Temporal lobe (tissue), 2 donors: ENCODE results near the genes ZNF649, PPP2R1A, ZNF880, ZNF611, ZNF347 and ZNF813.

- RAMPAGE, long total RNA = no peak
Observed at GRCh38 chr19:51697659-51698471, 4.7 kb downstream of the SPACA6 start.

GRCh38 chr19:51702881-51703566 lies 9.9 kb downstream of the SPACA6 start:
- RAMPAGE, long total RNA = no peak

GRCh38 chr19:51830062-51830645 lies 35.2 kb downstream of the FPR3 start:
- RAMPAGE, long total RNA = no peak

DNA sequence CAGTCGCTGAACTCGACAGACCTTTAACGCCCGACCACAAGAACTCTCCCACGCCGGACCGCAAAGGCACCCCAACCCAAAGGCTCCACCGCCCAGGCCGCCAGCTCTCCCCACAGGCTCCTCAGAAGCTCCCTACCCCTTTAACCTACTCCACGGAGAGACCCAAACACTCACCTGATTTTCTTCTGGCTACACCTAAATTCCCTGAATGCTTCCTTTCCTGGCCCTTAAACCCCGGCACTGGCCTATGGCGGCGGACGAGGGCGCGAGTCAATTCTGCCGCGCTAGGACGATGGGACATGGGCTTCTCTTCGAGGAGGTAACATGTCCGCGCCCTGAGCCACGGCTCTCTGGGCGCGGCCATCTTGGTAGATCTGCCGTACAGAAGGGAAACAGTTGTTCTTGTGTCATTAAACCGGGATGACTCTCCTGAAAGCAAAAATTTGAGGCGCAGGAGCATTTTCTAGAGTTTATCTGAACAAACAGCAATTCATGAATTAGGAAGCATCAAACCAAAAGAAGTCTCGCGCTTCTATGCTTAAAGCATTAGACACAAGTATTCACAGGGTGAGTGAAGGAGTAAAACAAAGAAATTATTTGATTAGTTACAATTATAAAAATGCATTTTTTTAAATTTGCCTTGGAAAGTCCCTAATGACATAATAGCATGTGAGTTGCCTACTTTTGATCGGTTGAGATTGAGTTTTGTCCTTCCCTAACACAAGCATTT lies at the start of gene ZNF649:
TSS of gene ZNF649 (minus strand) at position 278 of the 730 bp plus-strand sequence.
- RAMPAGE, long total RNA = start-site peak on the minus strand centred at position 252 of the sequence, 63 bp wide, 623 and 171 reads in 2 replicates

- RAMPAGE, long total RNA = no peak
Observed at GRCh38 chr19:52075893-52076421, 19.6 kb downstream of the ZNF841 start.

DNA sequence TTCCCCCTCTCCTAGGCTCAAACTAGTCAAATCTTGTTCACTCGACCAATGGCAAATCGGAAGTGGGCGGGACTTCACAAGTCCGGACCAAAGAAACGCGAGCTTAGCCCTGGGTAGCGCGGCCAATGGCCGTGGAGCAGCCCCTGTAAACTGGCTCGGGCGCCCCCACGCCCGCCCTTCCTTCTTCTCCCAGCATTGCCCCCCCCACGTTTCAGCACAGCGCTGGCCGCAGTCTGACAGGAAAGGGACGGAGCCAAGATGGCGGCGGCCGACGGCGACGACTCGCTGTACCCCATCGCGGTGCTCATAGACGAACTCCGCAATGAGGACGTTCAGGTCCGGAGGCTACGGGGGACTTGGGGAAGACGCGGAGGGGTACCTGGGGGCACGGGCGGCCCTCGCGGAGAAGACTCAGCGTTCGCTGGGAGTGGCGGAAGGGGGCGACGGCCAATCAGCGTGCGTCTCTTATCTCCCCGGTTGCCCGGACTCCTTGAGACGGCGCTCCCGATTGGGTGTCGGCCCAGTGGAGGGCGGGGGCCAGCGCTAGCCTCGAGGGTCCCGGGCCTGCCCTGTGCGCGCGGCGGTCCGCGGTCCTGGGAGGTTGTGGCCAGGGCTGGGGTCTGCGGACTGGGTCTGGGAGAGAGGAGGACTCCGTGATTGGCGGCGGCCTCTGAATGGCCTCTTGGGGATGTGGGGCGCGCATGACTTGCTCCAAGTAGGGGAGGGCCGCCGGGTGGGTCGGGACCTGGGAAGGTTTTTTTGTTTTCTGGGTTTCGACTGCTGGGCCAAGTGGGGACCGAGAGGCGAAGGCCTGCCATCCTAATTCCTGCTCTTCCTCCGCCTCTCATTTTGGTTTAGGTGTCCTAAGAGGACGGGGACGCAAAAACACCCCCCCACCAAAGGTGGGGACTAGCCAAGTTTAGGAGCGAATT lies at the start of gene PPP2R1A:
TSS of gene PPP2R1A (plus strand) at position 214 of the 932 bp plus-strand sequence.
- RAMPAGE, long total RNA = start-site peak on the plus strand centred at position 223 of the sequence, 45 bp wide, 363 and 634 reads in 2 replicates

- RAMPAGE, long total RNA = no peak
Observed at GRCh38 chr19:52204059-52204777, 14.4 kb downstream of the PPP2R1A start.

- RAMPAGE, long total RNA = no peak
Observed at GRCh38 chr19:52369721-52370688, at the start of gene ZNF880. ZNF880 (plus strand) TSS chr19:52369923.

GRCh38 chr19:52536115-52536439 lies 8.6 kb downstream of the ZNF808 start:
- RAMPAGE, long total RNA = no peak

GRCh38 chr19:52630891-52631811 lies 59.1 kb downstream of the ENSG00000269825 start:
- RAMPAGE, long total RNA = no peak

DNA sequence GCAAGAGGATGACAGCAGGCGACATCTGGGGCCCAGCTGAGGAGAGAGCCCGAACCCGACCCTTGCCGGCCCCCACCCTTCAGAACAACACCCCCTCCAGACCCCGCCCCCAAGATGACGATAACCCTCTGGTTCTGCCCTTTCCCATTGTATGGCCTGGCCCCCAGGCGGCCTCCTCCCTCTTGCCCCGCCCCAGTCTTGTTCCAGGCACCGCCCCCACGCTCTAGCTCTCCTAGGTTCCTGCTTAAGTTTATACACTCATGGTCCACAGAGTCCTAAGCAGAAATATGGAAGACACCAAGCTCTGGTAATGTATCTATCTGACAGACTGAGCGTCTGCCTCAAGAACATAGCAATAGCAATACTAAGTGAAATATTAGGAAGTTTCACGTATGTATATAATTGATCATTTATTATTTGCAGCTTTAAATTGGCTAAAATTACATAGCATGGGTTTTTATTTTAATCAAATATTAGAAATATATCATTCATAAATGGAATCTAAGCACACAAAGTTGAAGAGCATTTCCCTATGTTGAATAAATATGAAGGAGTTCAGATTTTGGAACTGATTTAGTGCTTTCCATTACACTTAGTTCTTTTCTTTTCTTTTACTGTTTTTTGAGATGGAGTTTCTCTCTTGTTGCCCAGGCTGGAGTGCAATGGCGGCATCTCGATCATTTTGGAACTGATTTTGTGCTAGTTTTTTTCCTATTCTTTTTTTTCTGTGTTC lies 49.2 kb downstream of the ENSG00000269825 start:
- RAMPAGE, long total RNA = no peak

DNA sequence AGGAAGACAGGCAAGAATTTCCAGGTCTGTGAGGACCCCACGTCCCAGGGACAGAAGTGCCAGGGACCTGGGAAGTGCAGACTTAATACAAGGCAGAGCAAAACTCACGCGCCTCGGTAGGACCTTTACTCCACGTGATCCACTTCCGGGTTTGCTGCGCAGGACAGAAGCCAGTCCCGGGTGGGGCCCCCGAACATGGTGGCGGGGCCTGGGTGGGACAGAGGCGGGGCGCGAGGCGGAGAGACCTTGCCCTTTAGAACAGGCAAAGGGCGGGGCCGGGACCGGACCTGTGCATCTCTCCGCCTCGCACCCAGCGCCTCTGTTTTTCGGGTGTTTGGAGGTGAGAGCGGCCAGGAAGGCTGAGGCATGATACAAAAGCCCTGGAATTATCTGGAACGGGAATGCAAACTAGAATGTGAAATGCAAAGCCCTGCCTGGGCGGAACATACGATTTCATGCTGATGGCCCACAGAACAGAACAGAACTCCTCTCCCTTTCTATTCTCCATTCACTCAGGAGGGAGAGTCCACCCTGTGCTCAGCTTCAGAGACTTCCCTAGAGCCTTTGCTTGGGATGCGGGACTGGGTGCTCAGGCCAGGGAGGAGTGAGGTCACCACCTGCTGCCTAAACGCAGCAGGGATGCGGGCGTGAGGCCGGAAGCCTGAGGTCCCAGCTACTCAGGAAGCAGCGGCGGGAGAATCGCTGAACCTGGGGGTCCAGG lies 9.1 kb downstream of the ZNF611 start:
- RAMPAGE, long total RNA = no peak

GRCh38 chr19:52733751-52734914 lies 711 bp downstream of the ZNF611 start:
- RAMPAGE, long total RNA = no peak

- RAMPAGE, long total RNA = start-site peak on the minus strand at chr19:52735007-52735062, 51 and 72 reads in 2 replicates
Observed at GRCh38 chr19:52734915-52735329, at the start of gene ZNF611. ZNF611 (minus strand) TSS chr19:52735044.

- RAMPAGE, long total RNA = no peak
Observed at GRCh38 chr19:52942297-52943468, 19.5 kb upstream of the ZNF888 start.

GRCh38 chr19:53086678-53087418 lies 16.4 kb downstream of the ZNF160 start:
- RAMPAGE, long total RNA = no peak

DNA sequence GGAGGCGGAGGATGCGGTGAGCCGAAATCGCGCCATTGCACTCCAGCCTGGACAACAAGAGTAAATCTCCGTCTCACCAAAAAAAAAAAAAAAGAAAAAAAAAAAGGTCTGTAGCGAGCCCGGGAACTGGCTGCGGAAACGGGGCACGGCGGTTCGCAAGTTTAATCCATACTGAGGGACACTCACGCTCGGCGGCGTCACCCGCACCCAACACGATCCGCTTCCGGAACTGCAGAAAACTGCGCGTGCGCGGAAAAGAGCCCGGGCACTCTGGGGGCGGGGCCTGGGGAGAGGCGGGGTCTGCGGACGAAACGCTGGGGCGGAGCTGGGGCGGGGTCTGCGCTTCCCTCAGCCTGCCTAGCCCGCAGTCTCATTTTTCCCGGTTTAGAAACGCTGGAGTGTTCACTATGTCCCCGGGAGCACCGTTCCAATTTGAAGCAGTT lies at the start of gene ZNF347:
TSS of gene ZNF347 (minus strand) at position 231 of the 443 bp plus-strand sequence.
- RAMPAGE, long total RNA = start-site peak on the minus strand centred at position 227 of the sequence, 74 bp wide, 35 and 14 reads in 2 replicates

GRCh38 chr19:53396346-53396721 lies 1.4 kb downstream of the ZNF765 start:
- RAMPAGE, long total RNA = no peak

DNA sequence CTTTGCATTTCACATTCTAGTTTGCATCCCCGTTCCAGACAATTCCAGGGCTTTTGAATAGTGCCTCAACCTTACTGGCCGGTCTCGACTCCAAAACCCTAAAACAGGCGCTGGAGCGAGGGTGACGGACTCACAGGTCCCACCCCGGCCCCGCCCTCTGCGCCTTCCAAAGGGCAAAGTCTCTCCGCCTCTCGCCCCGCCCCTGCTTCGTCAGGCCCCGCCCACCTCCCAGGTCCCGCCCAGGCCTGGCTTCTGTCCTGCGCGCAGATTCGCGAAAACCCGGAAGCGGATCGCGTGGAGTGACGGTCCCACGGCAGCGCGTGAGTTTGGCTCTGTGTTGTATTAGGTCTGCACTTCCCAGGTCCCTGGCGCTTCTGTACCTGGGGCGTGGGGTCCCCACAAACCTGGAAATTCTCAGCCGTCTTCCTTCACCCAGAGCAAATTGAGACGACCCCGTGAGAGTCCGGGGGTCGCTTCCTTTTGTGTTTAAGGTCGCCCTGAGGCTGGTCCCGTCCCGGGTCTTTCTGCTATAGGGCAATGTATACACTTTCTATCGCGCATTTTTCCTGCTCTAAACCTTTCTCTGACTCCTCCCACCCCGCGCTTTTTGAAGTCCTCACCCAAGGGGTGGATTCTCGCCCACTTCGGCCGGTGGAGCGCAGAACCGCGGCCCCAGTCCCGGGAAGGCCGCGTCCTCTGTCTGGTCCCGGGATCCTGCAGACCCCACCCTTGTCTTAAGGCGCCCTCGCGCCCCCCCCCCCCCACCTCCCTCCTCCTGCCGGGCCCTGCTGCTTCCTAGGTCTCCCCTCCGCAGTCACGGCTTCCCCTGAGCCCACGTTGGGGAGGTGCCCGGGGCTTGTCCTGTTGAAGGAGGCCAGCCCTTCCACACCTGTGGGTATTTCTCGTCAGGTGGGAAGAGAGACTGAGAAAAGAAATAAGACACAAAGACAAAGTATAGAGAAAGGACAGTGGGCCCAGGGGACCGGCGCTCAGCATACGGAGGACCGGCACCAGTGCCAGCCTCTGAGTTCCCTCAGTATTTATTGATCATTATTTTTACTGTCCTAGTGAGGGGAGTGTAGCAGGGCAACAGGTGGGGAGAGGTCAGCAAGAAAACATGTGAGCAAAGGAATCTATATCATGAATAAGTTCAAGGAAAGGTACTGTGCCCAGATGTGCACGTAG lies at the start of gene ZNF813:
TSS of gene ZNF813 (plus strand) at position 264 of the 1,185 bp plus-strand sequence.
- RAMPAGE, long total RNA = no peak

GRCh38 chr19:53519124-53519486 lies 18.8 kb upstream of the ZNF331 start:
- RAMPAGE, long total RNA = no peak